Type B pancreatic cell (in vitro differentiated cells): Measurements from ENCODE around the genes OR6K2, PYHIN1, OR10J1, OR10J5, KCNJ9 and IGSF8.

- PRO-cap, result no peak
These were observed at the start of gene OR6K2 for GRCh38 chr1:158700593-158701039. TSS of gene OR6K2 (minus strand) at chr1:158700652.

- PRO-cap, result no peak
These were observed at the start of gene PYHIN1 for GRCh38 chr1:158931085-158931661. TSS of gene PYHIN1 (plus strand) at chr1:158931552.

- PRO-cap, result no peak
These were observed 10.4 kb downstream of the IFI16 start for GRCh38 chr1:159020012-159020586.

GRCh38 chr1:159196684-159197781, 7.6 kb upstream of the ACKR1 start:
- PRO-cap, result no peak

DNA sequence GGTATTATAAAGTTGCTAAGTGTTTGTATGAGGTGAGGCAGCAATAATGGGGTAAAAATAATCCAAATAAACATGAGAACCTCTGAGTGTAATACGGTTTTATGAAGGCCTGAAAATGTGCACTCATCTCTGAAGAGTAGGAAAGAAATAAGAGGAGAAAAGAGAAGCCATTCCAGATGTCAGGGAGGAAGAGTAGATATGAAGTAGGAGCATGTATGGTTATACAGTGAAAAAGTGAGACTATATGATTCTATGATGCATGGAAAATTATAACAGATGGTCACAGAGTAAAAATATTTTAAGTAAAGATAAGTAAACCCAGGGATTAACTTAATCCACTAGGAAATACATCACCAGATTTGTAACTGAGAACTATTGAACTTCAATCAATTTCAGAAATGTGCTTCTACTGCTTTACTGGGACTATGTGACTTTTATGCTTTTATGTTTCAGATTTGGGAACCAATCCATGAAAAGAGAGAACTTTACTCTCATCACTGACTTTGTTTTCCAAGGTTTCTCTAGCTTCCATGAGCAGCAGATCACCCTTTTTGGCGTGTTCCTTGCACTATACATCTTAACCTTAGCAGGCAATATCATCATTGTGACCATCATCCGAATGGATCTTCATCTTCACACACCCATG, at the start of gene OR10J1:
OR10J1 (plus strand) TSS at position 400 of the 646 bp plus-strand sequence.
- PRO-cap, result no peak

GRCh38 chr1:159535716-159536160, at the start of gene OR10J5:
TSS of gene OR10J5 (minus strand) at chr1:159536007.
- PRO-cap, result no peak

- PRO-cap, result no peak
These were observed 8.7 kb downstream of the CRP start for GRCh38 chr1:159705689-159706090.

DNA sequence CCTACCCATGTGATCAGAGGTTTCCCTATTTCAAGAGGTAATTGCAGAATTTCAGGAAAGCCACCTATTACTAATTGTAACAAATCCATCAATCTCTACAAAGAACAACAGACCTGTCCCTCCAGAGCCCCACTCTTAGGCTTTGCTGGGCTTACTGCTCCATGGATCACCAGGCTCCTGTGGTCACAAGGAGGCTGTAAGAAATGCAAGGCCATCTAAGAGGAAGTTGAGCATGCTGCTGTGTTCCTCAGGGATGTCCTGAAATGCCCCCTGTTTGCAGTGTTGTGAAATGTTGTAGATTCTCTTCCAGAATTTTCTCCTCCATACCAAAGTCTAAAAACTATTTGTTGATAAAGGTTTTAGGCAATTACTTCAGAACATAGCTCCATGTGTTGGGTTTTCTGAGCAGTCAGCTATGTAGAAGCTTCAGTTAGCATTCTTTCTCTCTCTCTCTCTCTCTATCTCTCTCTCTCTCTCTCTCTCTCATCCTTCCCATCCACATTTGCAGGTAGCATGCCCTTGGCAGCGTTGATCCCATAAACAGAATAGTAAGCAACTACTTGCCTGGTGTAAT, 24.3 kb upstream of the DUSP23 start:
- PRO-cap, result no peak

GRCh38 chr1:159889871-159890389, 10.0 kb downstream of the CFAP45 start:
- PRO-cap, result no peak

DNA sequence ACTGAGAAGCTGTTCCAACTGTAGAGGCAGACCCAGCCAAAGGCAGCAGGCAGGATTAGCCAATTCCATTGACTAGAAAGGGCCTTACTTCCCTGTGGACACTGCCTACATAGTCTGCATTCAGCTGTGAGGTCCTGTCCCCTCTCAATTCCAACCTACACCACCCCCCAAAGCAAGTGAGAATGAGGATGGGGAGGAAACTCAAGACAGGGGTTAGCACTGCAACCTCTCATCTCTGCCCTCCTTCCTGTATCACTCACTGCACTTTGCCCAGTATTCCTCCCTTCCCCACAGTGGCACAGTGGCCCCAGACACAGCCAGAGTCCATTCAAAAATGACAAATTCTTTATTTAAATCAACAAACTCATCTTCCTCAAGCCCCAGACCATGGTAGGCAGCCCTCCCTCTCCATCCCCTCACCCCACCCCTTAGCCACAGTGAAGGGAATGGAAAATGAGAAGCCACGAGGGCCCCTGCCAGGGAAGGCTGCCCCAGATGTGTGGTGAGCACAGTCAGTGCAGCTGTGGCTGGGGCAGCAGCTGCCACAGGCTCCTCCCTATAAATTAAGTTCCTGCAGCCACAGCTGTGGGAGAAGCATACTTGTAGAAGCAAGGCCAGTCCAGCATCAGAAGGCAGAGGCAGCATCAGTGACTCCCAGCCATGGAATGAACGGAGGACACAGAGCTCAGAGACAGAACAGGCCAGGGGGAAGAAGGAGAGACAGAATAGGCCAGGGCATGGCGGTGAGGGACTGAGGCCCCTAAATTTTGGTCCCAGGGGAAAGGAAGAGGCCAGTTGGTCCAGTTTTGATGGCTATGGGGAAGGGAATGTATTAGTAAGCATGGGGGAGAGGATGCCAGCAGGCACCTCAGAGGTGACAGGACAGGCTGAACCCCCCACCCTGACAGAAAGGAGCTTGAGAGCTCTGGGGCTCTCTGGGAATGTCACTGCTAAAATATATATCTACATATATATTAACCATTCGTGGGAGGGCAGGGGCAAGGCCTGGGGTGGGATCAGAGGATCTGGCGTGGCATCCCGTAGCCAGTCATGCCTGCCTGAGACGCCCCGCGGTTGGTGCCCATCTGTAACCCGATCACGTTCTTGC, 7.2 kb downstream of the TAGLN2 start:
- PRO-cap, result no peak

DNA sequence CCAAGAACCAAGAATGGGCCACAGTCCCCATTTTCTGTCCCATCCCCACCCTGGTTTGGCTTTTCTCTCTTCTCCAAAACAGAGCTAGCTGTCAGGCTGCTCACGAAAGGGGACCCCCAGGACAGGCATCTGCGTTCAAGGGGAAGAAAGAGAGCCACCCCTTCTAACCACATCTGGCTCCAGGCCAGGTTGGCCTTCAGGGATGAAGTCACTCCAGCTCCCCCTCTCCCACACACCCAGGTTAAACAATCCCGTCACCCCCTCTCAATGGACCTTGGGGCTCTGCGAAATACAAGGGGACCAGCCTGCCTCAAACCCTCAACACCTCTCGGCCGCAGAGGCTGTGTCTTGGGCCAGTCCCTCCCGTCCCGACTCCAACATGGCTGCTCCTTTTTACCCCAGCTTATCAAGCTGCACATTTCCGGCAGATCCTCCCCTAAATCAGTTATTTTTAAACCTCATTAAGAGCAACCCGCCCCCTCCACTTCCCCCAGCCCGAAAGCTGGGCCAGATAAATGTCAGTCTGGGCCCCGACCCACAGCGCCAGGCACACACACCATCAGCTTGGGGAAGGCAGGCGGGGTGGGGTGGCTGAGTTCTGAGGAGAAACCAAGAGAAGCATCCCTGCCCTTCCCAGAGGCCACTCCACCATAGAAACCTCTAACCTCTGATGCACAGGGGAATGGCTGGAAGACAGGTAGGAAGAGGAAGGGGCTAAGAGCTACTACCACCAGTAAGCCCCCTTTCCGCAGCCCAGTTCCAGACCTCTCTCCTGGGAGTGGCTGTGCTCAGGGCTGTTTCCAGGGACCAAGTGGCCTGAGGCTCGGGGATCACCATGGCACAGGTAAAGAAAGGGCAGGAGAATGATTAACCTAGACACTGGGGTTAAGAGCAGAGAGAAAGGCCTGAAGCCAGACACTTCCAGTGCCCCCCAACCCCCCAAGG, 3.2 kb downstream of the TAGLN2 start:
- PRO-cap, result unidirectional peak, minus-strand start at position 240 of the sequence

DNA sequence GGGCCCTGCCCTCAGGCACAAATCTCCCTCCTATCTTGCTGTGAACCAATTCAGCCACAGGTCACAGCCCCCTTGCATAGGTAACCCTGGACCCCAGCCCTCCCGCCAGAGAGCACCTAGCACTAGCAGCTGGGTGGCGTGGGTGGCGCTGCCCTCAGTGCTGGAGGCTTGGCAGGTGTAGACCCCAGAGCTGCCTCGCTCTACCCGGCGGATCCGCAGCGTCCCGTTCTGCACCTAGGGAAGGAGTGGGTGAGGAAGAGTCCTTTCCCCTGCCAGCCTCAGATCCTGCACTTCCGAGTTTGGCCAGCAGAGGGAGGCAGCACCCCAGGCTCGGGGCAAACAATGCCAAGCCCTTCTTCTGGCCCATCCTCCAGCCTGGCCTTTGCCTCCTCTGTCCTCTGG, 9.1 kb downstream of the IGSF9 start:
- PRO-cap, result no peak

DNA sequence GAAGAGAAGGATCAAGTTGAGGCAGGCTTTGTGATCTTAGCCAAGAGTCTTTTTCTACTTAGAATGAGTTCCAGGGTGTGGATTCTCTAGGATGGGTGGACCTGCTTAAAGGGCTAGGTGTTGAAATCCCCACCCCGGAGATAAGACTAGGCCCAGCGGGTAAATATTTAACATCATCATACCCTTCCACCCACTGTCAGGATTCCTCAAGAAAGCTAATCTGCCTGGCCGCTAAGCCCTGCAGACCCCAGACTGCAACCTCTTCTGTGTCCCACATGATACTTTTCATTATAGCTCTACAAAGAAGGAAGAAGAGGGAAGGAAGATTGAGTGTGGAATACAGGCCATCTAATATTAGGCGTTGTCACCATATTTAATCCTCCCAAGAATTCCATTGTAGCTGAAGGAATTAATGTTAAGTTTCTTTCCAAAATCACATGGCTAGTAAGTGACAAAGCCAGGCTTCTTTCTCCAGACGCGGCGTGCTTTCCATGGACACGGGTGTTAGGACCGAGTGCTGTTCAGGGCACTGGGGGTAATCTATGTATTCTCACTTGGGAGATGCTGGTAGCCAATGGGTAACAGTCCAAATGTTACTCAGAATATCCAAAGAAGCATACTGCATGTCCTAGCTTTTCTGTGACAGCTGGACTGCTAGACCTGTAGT, 5.6 kb downstream of the IGSF9 start:
- PRO-cap, result no peak

- PRO-cap, result no peak
These were observed 7.7 kb upstream of the SLAMF9 start for GRCh38 chr1:159961675-159962200.

- PRO-cap, result no peak
These were observed at the start of gene KCNJ9 for GRCh38 chr1:160081250-160081821. TSS of gene KCNJ9 (plus strand) at chr1:160081538.

DNA sequence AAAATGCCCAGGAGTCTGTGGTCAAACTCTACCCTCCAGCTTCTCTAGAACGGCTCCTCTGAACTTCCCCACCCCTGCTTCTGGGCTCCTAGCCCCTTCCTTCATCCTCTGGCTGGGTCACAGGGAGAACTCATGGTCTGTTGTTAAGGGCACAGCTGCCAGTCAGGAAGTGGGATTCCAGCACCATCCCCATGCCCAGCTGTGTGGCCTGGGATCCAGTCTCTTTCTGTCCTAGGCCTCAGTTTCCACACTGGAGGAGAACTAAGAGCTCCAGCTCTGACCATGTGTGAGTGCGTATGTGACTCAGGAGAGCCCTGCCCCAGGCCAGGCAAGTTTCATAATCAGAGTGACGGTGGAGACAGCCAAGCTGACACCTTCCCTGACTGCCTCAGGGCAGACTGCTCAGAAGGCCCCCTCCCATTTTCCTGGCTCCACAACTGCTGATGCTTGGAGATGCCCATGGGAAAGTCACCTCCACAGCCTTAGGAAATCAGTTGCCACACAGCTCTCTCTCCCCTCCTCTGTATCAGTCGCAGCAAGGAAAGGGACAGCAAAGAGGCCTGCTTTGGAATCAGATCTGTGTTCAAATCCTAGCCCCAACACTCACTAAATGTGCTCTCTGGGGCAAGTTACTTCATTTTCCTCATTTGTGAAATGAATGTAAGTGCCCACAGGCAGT, 1.8 kb downstream of the IGSF8 start:
- PRO-cap, result no peak

DNA sequence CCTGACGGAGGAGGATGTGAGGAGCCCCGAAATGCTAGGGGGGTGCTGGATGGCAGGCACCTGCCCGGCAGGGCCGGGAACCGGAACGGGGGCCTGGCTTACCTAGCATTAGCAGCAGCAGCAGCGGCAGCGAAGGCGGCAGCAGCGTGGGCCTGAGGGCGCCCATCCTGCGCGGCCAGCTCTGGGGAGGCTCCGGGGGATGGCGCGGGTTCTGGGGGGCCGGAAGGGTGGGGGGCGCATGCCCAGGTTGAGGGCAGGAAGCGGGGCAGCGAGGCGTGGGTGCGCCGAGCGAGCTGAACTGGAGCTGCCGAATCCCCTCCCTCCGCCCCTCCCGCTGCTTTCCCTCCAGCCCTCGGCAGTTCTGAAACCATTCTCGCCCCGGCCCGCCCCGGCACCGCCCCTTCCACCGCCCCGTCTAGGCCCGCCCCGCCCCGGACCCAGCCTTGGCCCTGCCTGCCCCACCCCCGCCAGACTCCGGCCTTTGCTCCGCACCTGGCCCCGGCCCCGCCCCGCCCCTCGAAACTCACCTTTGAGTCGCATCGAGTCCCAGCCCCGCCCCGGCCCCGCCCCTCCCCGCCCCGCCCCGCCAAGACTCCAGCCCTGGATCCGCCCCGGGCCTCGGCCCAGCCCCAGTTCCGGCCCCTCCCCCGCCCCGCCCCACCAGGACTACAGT, at the start of gene IGSF8:
IGSF8 (minus strand) TSS at position 313 of the 673 bp plus-strand sequence.
- PRO-cap, result unidirectional peak, minus-strand start at position 300 of the sequence

DNA sequence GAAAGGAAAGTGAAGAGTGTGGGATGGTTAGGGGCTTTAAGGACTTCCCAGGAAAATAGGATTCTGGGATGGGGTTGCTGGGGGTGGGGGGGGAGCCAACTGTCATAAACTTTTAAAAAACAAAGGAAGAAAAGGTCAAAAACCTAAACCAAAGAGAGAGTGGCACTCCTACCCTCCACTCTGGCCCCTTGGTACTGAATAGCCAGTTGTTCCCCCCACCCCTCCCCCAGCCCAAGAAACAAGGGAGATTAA, 11.8 kb downstream of the PEA15 start:
- PRO-cap, result no peak

GRCh38 chr1:160401287-160401921, 1.0 kb downstream of the VANGL2 start:
- PRO-cap, result no peak

GRCh38 chr1:160420668-160421260, 20.4 kb downstream of the VANGL2 start:
- PRO-cap, result no peak